Metastatic Liver Carcinoma in the Adrenal Gland (tissue), 2 donors: ENCODE results near the genes XPNPEP1 and MXI1.

DNA sequence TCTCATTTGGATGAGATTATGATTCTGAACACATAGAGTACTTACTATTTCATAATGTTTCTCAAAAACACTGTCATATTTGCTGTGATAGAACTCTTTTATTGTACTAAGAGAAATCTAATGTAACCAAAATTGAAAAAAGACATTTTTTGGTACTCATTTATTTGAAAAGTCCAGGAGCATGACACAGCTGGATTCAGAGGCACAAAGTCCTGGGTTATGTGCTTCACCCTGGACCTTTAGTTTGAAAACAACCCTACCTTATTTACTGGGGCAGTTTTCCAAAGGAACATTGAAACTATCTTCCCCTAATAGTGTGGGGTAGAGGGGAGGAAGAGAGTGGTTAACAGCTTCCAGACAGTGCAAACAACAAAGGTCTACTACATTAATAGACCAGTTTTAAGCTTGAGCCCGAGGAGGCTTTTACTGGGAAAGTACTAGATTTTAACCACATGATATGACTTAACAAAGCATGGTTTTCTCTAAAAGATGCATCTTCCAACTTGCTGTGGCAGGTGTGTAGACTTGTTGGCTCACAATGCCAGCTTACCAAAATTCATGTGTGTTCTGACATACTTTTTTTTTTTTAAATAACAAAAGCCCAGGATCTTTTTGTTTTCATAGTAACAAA is 1.6 kb downstream of the GSTO1 start:
- PRO-cap, 2 experiments = no peak in any of the 2 experiments

DNA sequence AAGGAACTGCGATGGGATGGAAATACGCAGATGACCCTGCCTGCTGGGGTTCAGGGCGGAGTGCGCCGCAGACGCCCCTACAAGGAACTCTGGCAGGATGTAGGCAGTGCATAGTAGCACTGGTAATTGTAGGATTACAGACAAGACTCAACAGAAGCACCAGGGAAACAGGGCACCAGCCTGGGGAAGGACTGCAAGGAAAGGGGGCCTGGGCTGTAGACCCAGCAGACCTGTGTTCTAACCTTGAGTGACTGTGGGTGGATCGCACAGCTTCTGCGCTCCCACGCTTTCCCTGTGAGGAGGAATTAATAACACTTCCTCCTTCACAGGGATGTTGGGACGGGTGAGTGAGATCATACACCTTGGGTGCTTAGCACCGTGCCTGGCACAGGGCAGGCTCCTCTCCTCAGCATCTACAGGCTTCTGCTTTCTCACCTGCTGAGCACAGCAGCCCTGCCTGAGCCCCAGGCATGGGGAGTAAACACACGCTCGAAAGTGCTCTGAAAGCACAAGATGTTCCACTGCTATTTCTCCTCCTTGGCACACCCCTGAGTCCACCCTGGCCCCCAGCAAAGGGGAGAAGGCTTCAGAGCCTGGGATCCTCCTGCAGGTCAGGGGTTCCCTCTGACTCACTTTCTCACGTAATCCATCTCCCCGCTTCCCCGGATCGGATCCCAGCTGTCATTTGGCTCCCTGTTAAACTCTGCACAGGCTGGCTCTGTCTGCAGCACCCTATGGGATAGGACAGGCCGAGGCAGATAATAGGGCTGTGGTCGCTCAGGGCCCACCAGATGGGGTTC is 19.2 kb downstream of the ITPRIP start:
- PRO-cap, 2 experiments = no peak in any of the 2 experiments

- PRO-cap, 2 experiments = no peak in any of the 2 experiments
Observed at GRCh38 chr10:104321631-104322309, 16.5 kb downstream of the ITPRIP start.

DNA sequence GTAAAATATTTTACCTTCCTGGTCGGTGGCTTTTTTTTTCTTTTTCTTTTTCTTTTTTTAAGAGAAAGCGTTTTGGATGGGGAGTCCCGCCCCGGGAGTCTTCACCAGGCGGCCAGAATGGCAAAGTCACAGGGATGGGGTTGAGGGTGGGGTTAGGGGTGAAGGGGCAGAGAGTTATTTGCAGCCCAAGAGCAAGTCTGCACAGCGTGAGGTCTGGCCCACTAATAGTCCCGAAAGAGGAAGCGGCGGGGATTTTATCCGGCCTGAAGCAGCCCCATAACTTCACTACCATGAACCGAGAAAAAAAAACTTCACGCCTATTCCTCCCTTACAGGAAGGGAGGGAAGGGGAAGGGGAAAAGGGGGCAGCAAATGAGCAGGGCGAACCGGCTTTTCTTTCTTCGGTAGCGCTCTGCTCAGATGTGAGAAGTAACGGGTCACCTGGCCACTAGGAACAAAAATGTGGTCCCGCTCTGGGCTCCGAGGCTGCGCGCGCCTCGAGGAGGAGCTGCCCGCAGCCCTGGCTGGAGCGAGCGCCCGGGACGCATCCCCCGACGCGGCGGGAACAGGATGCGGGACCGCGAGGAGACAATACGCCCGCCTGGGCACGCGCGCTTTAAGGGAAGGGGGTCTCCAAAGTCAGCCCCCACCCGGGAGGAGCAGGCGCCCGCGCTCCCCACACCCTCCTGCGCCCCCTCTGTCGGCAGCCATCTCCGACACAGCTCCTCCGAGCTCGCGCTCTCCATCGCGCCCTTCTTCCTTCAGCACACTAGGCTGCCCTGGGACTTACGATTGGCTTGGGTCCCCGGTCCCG is 602 bp downstream of the ITPRIP start:
- PRO-cap, 2 experiments = peak in 2 of 2 experiments; most common minus-strand start position 226 of the sequence (in 2)

GRCh38 chr10:106010954-106011702 is 1153.4 kb downstream of the SORCS1 start:
- PRO-cap, 2 experiments = no peak in any of the 2 experiments

DNA sequence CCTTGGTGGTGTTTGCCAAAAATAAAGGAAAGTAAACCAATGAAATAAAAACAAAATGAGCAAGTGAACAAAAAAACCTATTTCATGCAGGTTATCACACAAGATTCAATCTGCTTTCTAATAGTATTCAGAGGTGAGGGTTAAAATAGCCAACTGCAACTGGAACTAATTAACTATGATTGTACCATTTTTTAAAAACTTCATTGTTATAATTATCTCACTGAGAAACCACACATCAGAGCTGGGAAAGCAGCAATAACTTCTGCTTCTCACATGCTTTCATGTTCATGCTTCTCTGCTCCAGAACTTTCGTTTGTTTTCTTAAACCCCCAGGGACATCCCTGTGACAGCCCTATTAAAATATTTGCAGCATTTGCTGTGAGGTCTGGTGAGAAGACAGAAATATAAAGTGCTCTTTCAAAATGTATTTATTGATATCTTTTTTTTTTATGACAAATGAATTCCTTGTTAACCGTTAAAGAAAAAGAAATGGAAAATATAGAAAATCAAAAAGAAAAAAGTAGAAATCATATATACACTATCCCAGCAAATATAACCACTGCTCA is 389.0 kb upstream of the SORCS1 start:
- PRO-cap, 2 experiments = no peak in any of the 2 experiments

GRCh38 chr10:107689496-107689830 is 525.0 kb upstream of the SORCS1 start:
- PRO-cap, 2 experiments = no peak in any of the 2 experiments

DNA sequence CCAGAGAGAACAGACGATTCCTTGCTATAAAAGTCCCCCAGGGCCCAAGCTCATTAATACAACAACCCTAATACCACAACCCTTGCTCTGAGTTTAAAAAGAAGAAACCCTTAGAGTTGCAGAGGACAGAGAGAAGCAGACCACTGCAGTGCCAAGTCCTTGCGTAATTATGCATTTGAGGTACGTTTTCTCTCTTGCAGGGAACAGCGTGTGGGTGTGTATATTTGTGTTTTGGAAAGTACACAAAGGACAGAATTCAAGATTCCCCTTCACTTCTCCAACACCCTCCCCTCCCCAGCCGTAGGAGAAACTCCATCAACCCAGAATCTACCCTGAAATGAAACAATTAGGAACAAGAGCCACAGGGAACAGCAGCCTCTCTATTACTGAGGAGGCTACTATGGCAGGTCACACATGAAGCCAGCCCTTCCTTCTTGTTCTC is 23.3 kb downstream of the XPNPEP1 start:
- PRO-cap, 2 experiments = no peak in any of the 2 experiments

- PRO-cap, 2 experiments = no peak in any of the 2 experiments
Observed at GRCh38 chr10:109914935-109915497, 8.3 kb downstream of the XPNPEP1 start.

DNA sequence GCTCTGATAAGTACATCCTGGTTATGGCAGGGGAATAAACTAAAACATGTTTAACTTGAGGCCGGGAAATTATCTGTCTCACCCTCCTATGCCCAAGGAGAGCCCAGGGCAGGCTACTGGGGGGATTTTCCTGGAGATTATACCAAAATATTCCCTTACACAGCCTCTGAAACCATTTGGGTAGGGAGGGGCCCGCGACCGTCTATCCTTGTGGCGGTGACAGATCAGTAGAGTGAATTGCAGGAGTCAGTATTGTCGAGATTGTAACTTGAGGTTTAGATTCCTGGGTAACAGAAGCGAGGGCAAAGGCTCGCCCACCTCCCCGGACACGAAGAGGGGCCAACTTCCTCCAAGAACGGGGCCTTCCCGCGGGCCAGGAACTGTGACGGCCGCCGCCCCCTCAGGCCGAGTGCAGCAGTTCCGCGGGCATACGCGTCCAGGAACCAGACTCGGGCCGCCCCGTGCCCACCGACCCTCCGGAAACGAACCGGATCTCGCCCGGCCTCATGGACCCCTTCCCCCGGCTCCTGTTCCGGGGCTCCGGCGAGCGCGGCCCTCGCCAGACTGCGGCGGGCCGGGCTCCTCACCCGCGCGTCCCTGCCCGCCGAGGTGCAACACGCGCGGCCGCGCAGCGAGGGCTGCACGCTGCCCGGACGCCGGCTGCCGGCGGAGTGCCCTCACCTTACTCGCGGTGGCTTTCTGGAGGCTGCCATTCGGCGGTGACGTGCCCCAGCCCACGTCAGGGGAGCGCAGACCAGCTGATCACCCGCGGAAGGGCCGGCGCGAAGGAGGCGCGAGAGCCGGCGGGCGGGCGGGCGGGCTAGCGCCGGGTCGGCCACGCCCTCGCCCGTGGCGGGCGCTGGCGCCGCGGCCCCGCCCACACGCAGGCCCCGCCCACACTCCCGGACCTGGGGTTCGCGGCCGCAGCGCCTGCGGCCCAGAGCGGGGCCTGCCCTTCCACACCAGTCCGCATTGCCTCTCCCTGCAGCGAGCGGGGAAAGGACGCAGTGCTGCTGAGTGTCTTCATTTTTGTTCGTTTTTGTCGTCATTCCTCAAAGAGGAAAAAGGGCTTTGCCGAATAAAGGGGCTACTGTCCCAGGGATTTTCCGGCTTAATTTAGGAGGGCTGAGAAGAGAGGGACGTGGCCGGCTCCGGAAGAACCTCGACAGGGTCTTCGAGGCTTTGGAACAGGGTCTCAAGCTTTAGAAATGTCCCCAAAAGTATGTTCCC is at the start of gene XPNPEP1:
Gene XPNPEP1, minus strand, starts transcription at position 791 of the 1,230 bp plus-strand sequence.
- PRO-cap, 2 experiments = peak in 2 of 2 experiments; most common plus-strand start position 940 of the sequence (in 2); most common minus-strand start position 673 of the sequence (in 2)

- PRO-cap, 2 experiments = no peak in any of the 2 experiments
Observed at GRCh38 chr10:109977371-109978024, 30.3 kb upstream of the ADD3 start.

DNA sequence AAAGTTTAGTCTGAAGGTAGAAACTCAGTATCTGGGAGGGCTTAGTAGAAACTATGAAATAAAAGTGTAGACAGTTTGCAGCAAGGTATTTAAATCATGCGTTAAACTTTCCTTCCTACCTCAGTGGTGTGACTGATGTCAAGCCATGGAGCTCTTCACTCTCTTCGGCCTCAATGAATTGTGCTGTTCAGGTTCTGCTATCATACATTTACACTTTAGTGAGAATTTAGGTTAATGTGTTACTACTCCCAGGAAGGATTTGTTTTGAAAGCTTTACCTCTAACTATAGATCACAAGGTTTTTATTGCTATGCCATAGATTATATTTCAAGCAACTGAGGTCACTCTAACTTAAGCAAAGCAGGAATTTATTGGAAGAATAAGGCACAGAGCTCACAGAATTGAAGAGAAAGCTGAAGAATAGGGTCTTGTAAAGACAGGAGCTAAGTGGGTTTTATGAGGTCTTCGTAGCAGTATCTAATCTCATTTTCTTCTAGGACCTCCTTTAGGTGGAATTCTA is 11.0 kb upstream of the ADD3 start:
- PRO-cap, 2 experiments = no peak in any of the 2 experiments

DNA sequence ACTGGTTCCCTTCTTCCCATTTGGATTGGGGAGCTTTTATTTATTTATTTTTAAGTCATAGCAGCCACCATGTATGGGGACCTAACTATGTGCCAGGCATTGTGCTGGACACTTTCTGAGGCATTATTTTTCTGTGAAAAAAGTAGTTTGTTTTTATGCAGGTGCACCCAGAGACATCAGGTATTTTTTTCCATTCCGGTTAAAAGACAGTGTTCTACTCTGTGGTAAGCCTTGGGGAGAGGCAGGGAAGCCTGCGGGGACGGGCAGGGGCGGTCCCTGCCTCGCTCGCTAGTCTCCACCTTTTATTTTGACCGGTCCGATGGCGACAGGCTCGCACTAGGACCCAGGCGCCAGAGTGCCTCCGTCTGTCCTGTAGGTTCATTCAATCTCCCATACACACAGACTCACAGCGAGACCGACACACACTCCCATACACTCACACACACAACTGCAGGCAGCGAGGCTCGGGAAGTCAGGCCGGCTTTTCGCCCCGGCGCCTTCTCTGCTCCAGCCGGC is at the start of gene MXI1:
Gene MXI1, plus strand, starts transcription at position 393 of the 516 bp plus-strand sequence.
- PRO-cap, 2 experiments = peak in 2 of 2 experiments; most common plus-strand start position 393 of the sequence (in 1)

GRCh38 chr10:110208434-110209481 is 1.4 kb downstream of the MXI1 start:
- PRO-cap, 2 experiments = peak in 2 of 2 experiments; most common plus-strand start chr10:110208754 (in 1); most common minus-strand start chr10:110208700 (in 1)

- PRO-cap, 2 experiments = peak in 2 of 2 experiments; most common plus-strand start chr10:110210934 (in 1); most common minus-strand start chr10:110210904 (in 2)
Observed at GRCh38 chr10:110210516-110211089, 3.2 kb downstream of the MXI1 start.

DNA sequence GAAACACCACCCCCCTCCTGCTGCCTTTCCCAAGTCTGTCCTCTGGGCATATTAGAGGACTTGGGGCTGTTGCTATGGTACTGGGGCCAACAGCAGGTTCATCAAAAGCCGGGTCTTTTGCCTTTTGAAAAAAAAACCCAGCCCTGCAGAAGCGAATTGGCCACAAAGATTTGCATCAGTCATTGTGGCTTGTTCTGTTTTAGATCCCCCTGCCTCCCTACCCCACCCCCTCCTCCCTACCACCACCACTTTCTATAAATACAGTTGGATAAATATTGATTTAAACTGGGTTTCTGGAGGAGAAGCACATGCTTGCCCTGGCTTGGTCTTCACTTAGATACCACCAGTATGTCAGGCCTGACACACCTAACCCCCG is 7.0 kb downstream of the MXI1 start:
- PRO-cap, 2 experiments = no peak in any of the 2 experiments

GRCh38 chr10:110244982-110246097 is 37.9 kb downstream of the MXI1 start:
- PRO-cap, 2 experiments = no peak in any of the 2 experiments

GRCh38 chr10:110353442-110354162 is 48.9 kb upstream of the SMNDC1 start:
- PRO-cap, 2 experiments = no peak in any of the 2 experiments

- PRO-cap, 2 experiments = peak in 1 of 2 experiments; most common minus-strand start chr10:110356775 (in 1)
Observed at GRCh38 chr10:110356354-110357231, 51.9 kb upstream of the SMNDC1 start.

GRCh38 chr10:110417105-110417853 is 80.4 kb upstream of the DUSP5 start:
- PRO-cap, 2 experiments = no peak in any of the 2 experiments